Temporal lobe (tissue), 2 donors: ENCODE measurements around a stretch of chr12.

GRCh38 chr12:124554191-124555132 is 12.9 kb downstream of the NCOR2 start:
- RAMPAGE, long total RNA = no peak

GRCh38 chr12:124566848-124566946 is 715 bp downstream of the NCOR2 start:
- RAMPAGE, long total RNA = no peak

GRCh38 chr12:124617432-124618179 is 50.2 kb upstream of the NCOR2 start:
- RAMPAGE, long total RNA = no peak

GRCh38 chr12:124633196-124633820 is 65.9 kb upstream of the NCOR2 start:
- RAMPAGE, long total RNA = no peak

DNA sequence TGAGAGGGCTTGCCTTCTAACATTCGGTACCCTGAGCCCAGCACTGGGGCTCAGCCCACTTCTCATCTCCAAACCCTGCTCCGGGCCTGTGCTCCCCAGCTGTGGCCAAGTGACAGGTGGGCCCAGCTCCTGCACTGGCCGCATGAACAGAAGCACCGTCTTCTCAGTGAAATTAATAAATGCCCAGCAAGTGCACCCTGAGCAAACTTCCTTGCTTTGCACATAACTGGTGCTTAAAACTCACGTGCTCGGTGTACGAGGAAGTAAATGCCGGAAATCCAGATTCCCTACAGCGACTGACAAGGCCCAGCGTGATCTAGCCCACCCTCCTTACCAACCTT is 115.1 kb upstream of the NCOR2 start:
- RAMPAGE, long total RNA = no peak

DNA sequence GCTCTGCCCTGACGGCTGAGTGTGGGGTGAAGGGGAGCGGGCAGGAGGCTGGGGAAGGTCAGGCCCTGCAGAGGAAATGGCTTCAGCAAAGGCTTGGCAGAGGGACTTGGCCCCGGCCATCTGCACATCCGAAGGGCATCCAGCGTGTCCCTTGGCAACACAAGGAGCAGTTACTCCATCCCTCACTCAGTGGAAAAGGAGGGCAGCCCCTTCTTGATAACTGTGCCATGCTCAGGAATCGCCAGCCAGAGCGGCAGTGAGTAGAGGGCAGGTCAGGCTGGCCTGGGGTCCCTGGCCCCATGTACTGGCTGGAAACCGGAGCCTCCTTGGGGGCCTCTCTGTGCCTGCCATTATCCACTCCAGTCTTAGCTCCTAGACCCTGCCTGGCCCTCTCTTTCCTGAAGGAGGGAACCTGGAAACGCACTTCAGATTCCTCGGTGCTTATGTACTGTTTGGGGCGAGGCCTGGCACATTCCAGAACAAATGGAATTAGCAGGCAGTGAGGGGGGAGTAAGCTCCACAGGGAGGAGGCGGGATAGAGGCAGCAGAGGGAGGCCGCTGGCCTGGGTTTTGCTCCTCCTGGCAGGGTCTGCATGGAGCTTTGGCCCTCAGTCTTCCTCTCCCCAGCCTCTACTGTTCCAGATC is 133.6 kb upstream of the NCOR2 start:
- RAMPAGE, long total RNA = no peak

- RAMPAGE, long total RNA = no peak
Observed at GRCh38 chr12:124715343-124716123, 148.1 kb upstream of the NCOR2 start.

GRCh38 chr12:124766732-124767160 is 96.9 kb downstream of the SCARB1 start:
- RAMPAGE, long total RNA = no peak

- RAMPAGE, long total RNA = no peak
Observed at GRCh38 chr12:124867313-124867797, 3.7 kb upstream of the SCARB1 start.

GRCh38 chr12:124868746-124869810 is 5.4 kb upstream of the SCARB1 start:
- RAMPAGE, long total RNA = no peak

GRCh38 chr12:125982619-125983045 is 796.4 kb downstream of the TMEM132B start:
- RAMPAGE, long total RNA = no peak

- RAMPAGE, long total RNA = no peak
Observed at GRCh38 chr12:126190952-126192074, 1005.1 kb downstream of the TMEM132B start.

DNA sequence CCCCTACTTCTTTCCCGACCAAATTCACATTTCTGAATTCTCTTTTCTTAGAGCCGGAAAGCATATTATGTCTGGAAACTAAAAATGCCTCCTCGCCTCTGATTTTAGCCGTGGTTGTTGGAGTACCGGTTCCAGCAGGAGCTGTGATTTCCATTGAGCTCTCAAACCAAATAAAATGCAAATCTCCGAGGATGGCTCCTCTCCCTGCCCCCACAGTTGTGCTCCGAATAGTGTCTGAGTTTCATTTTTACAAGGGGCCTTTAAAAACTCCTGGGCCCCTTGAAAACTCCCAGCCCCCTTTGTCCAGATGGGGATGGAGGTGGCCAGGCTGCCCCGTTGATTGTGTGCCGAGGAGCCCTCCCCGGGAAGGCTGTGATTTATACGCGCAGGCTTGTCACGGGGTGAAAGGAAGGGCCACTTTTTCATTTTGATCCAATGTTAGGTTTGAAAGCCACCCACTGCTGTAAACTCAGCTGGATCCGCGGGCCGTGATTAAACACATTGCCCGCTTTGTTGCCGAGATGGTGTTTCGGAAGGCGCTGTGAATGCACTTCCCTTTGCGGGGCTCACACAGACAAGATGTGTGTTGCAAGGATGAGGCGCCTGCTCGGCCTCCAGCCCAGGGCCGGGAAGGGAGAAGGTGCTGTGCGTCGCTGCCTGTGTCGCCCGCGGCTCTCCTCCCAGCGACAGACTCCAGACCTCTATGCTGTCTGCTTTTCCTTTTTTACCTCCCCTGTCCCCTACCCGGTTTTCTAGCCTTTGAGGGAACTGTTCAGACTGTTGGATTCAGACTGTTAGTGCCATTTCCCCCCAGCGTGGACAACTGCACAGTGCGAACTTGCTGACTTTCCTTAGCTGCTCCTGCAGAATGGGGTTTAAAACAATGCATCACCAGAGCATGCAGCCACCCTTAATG is 98.8 kb downstream of the TMEM132C start:
- RAMPAGE, long total RNA = no peak

- RAMPAGE, long total RNA = no peak
Observed at GRCh38 chr12:128795442-128796358, 28.1 kb downstream of the SLC15A4 start.

DNA sequence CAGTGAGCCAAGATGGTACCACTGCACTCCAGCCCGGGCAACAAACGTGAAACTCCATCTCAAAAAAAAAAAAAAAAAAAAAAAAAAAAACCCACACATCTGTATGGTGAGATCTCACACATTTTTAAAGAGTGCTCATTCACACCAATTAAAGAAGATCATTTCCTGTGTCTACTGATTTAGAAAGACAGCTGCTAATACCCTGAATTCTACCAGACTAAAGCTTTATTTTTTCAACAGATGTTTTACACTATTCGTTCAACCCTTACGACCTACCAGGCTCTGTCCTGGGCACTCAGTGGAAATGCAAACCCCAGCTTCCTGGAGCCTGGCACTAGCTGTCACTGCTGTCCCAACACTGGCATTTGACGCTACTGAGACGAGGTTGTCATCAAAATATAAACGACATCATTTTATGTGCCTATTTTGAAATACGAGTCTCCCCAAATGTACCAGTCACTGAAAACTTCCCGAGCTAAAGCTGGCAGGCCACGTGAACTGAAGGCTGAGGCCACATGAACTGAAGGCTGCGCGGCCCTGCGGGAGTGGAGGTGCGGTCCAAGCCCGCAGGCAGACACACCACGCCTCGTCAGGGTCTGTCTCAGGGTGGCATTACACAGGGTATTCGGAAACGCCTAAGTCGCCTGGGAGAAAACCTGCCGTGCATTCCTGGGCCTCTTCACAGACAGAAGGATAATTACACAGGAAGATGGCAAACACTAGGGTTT is 27.2 kb downstream of the SLC15A4 start:
- RAMPAGE, long total RNA = no peak

- RAMPAGE, long total RNA = no peak
Observed at GRCh38 chr12:128819778-128820630, 3.8 kb downstream of the SLC15A4 start.

DNA sequence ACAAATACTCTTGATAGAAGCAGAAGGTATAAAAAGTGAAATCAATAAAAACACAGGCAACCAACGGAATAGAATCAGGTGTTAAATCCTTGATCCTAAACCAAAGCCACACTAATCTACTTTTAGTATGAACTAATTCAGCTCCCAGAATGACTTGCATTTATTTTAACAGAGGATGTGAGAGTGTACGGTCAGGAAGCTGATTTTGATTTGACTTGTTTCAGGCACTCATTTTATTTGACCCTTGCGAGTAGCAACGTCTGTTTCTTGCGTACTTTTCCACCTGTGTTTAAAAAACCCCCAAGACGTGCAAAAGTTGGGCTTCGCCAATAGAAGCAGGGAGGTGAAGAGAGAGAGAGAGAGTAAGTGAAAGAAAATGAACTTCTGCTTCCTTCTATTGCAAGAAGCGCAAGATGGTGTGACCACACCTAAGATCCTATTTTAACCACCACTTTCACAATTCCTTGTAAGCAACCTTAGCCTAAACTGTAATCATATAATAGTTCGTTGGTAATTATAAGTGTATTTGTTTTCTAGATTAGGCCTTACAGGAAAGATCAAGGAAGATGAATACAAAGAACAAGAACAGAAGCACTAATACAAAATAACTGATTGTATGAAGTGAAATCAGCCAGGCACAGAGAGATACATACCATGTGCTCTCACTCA is 6.8 kb upstream of the SLC15A4 start:
- RAMPAGE, long total RNA = no peak

DNA sequence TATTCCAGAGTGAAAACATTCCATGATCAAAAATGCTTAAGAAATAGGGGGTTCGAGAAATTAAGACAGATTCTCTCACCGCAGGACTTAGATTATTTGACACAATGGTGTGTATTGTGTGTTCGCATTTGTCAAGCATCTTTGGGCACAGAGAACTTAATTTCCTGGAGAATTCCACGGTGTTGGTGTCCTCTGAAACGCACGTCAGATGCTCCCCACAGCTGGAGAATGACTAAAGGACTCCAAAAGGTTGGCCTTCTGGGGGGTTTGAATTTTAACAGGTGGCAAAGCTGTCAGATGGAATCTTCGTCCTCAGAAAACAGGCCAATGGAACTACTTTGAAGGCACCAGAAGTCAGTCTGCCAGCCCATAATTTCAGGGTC is 82.7 kb downstream of the TMEM132D start:
- RAMPAGE, long total RNA = no peak

GRCh38 chr12:130097578-130098614 is 64.4 kb upstream of the FZD10 start:
- RAMPAGE, long total RNA = no peak

DNA sequence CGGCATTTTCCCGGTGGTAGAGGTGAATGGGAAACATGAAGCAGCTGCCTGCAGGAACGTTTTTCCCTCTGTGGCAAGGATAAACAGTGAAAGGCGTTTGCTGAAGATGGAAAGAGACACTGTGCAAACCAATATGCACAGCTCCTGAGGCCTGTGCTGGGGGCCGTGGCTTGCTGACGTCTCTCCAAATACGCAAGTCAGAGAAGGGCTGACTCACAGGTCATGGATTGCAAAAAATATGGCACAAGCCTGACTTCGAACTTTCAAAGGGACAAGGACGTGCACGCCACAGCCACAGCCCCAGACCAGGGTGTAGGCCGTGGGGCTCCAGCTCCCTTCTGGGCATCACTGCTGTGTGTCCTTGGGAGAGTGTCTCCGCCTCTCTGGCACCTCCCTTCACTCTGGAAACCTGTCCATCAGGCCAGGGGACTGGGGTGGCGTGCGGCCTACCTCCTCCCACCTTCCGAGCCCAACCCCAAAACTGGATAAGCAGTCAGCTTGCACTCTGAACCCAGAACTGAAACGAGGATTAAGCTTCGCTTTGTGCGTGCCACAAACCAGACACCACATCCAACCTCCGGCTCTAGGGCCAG is 22.2 kb upstream of the FZD10 start:
- RAMPAGE, long total RNA = no peak